ENCODE measurements around the gene STARD3.

DNA sequence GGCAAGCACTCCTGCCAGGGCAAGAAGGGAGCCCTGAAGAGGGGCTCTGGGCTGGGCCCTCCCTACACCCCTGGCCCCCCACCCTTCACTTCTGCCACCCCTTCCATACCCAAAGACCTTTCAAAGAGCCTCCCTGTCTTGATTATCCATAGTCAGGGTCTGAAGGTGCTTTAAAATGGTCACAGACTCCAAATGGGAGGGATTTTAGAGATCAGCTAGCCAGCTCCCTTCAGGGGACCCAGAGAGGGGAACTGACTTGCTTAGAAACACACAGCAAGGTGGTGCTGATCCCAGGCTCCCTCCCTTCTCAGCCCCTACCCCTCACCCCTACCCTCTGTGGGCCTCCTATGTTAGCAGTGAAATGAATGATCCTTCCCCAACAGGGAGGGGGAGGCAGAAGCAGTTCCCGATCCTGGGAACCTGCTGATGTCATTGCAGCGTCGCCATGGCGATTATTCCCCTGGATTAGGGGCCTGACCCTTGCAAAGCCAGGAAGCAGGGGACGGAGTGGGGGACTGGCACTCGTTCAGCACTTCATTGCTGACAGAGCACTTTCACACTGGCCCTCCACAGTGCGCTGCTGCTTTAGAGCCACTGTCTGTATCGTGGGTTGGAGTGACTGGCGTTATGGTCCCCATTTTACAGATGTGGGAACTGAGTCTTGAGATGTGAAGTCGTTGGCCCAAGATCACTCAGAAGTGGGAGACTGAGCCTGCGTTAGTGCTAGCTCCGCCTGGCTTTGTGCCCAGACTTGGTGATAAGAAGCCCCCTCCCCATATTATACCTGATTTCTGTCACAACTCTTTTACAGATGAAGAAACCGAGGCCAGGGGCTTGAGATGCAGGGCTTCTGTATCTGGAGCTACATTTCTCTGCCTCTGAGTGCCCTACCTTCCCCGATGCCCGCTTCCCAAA is 26.5 kb downstream of the LASP1 start:
- PRO-cap: no peak
- RAMPAGE, long total RNA: no peak
- RRBS: no CpG with 5 or more reads among the region's 15 CpGs

DNA sequence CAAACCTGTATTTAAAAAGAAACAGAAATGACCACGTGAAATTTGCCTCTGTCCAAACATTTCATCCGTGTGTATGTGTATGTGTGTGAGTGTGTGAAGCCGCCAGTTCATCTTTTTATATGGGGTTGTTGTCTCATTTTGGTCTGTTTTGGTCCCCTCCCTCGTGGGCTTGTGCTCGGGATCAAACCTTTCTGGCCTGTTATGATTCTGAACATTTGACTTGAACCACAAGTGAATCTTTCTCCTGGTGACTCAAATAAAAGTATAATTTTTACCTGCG is 45.8 kb downstream of the FBXO47 start:
- PRO-cap: no peak
- RAMPAGE, long total RNA: no peak
- RRBS: no CpG with 5 or more reads among the region's 6 CpGs

GRCh38 chr17:38984929-38985258 is 17.7 kb upstream of the FBXO47 start:
- PRO-cap: no peak
- RAMPAGE, long total RNA: no peak
- RRBS: no CpG with 5 or more reads among the region's 2 CpGs

DNA sequence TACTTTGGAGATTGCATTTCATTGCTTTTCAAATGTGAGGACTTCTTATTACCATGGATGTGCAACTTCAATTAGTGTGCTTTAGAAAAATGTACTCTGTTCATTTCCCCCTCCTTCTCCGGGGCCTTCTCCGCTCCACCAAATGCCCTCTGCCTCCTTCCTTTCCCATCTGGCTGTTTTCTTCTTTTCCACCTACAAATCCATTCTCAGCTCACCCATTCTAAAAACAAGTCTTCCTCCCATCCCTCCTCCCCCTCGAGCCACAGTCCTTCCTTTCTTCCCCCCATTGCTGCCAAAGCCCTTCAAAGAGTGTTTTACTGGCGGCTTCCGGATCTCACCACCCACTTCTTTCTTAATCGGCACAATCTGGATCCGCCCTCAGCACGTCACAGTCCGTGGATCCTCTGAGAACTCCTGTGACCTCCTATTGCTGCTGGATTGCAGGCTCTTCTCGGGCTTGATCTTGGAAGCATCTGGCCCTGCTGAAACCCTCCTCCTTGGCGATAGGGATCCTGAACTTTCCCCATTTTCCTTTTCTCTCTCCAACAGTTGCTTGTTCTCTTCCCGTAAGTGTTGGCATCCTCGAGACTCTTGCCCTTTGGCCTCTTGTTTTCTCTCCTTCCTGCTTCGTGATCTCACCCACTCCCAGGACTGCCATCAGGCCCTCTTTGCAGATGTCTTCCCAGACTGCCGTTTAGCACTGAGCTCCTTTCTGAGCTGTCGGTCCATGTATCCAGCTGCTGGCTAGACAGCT is 35.9 kb upstream of the FBXO47 start:
- PRO-cap: no peak
- RAMPAGE, long total RNA: no peak
- RRBS: no CpG with 5 or more reads among the region's 16 CpGs

GRCh38 chr17:39026921-39027390 is 59.8 kb upstream of the FBXO47 start:
- PRO-cap: no peak
- RAMPAGE, long total RNA: no peak
- RRBS: no CpG with 5 or more reads among the region's 23 CpGs

- PRO-cap: no peak
- RAMPAGE, long total RNA: no peak
- RRBS: no CpG with 5 or more reads among the region's 11 CpGs
Observed at GRCh38 chr17:39046021-39046256, 78.7 kb upstream of the FBXO47 start.

DNA sequence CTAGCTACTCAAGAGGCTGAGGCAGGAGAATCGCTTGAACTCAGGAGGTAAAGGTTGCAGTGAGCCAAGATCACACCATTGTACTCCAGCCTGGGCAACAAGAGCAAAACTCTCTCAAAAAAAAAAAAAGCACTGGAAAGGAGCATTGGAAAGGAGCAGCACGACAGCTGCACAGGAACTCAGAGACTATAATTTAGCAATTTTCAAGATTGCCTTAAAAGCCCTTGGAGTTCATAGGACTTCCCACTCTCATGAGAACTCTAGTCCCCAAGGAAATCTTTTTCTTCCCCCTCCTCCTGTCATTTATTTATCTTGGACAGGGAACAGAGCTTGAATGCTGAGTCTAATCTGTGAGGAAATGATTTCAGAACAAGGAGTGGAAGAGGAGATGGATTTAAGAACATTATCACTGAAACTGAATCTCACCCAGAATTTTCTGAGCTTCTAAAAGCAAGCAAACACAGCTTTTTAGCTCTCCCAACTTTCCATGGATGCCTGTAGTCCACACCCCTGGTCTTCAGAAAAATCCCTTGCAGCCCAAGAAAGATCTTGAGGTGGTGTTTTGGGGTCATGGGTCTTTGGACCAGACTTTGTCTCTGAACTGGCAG is 68.9 kb downstream of the PLXDC1 start:
- PRO-cap: no peak
- RAMPAGE, long total RNA: no peak
- RRBS: no CpG with 5 or more reads among the region's 2 CpGs

GRCh38 chr17:39174590-39175367 is 8.8 kb upstream of the ARL5C start:
- PRO-cap: unidirectional peak, minus-strand start at chr17:39174854
- RAMPAGE, long total RNA: no peak
- RRBS: no CpG with 5 or more reads among the region's 24 CpGs

GRCh38 chr17:39405332-39406321 is 4.2 kb upstream of the FBXL20 start:
- PRO-cap: no peak
- RAMPAGE, long total RNA: no peak
- RRBS: no CpG with 5 or more reads among the region's 6 CpGs

DNA sequence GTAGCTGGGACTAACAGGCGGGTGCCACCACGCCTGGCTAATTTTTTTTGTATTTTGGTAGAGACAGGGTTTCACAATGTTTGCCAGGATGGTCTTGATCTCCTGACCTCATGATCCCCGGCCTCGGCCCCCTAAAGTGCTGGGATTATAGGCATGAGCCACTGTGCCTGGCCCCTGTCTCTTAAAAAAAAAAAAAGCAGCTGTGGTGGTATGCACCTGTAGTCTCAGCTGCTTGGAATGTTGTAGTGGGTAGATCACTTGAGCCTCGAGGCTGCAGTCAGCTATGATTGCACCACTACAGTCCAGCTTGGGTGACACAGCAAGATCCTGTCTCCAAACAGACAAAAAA is 24.2 kb downstream of the CDK12 start:
- PRO-cap: no peak
- RAMPAGE, long total RNA: no peak
- RRBS: 5% methylated on average over 1 of the region's 5 CpGs

DNA sequence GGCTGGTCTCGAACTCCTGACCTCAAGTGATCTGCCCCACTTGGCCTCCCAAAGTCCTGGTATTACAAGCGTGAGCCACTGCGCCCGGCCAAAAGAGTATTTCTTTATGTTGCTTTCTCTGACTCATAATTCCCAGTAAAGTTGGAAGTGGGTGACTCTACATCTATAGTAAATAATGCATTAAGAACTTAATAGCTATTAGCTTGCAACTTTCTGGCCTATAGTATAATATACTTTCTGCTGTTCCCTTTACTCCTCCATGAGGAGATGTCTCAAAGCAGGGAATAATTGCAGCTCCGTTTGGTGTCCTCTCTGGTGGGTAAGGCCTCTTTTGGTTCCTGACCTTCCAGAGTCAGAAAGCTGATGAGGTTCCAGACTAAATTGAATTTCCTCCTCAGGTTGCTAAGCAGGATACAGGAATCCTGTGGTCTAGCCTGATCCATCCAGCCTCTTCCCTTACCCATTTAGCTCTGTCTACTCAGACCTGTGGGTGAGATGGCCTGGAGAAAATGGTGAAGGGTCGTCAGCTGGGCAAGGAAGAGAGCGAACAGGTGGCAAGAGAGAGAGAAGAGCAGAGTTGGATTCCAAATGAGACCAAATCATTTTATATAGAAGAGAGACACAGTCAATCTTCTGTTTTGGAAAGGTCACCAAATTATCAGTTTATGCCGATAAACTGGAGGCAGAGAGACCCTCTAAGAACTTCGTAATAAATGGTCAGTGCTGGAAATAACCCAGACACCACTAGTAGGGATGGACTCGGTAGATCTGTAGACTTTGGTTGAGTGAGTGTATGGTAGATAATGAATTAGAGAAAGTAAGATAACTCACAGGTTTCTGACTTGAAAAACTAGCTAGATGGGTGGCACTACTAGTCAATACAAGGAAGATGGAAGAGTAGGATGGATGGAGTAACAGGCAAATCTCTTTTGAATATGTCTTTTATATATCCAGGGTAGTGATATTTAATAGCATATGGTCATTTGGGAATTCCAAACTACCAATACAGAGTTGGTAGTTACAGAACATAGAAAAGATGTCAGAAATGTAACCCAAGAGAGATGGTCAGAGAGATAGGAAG is 42.3 kb downstream of the CDK12 start:
- PRO-cap: no peak
- RAMPAGE, long total RNA: no peak
- RRBS: no CpG with 5 or more reads among the region's 10 CpGs

DNA sequence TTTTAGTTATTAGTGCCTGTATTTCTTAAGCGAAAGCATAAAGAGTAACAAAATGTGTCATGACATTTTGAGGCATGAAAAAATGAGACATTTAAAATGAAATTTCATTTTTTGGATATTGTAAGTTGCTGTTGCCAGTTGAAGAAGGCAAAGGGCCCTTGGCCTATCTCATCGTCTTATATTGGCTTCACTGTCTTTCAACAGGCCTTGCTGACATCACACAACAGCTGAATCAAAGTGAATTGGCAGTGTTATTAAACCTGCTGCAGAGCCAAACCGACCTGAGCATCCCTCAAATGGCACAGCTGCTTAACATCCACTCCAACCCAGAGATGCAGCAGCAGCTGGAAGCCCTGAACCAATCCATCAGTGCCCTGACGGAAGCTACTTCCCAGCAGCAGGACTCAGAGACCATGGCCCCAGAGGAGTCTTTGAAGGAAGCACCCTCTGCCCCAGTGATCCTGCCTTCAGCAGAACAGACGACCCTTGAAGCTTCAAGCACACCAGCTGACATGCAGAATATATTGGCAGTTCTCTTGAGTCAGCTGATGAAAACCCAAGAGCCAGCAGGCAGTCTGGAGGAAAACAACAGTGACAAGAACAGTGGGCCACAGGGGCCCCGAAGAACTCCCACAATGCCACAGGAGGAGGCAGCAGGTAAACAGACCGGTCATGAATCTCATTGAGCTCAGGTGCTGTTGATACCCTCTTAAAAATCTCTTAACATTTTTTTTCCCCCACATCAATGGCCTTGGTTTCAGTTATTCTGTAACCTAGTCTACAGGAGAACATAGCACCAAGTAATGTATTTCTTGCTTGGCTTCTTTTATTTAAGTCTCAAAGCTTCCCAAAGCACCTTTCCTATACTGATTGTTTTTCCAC is 64.6 kb downstream of the CDK12 start:
- PRO-cap: no peak
- RAMPAGE, long total RNA: no peak
- RRBS: no CpG with 5 or more reads among the region's 7 CpGs

DNA sequence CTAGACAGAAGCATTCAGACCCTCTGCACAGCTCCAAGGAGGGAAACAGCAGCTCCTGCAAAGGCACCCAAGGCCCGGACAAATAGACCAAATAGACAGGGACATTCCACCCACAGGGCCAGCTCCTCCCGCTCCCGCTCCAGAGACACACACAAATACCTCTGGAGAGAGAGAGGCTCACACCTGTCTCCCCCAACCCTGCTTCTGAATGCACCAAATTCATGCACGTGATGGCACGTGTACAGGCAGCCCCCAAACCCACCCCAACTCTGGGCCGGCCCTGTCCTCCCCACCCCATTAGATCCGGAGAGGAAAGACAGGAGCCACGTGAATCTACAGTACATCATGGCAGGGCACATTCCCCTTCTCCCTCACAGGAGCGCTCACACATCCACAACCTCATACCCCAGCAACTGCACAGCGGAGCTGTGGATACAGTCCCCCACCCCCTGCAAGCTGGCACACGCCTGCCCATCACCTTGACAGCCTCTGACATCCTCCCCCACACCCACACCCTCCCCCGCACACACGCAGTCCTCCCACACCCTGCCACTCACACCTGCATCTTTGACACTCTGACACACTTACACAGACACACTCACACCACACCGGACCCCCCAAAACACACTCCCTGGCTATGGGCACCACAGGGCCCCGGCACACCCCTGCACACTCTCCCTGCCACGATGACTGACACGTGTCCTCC is 776 bp upstream of the PPP1R1B start:
- PRO-cap: no peak
- RAMPAGE, long total RNA: no peak
- RRBS: 32% methylated on average over 2 of the region's 17 CpGs

DNA sequence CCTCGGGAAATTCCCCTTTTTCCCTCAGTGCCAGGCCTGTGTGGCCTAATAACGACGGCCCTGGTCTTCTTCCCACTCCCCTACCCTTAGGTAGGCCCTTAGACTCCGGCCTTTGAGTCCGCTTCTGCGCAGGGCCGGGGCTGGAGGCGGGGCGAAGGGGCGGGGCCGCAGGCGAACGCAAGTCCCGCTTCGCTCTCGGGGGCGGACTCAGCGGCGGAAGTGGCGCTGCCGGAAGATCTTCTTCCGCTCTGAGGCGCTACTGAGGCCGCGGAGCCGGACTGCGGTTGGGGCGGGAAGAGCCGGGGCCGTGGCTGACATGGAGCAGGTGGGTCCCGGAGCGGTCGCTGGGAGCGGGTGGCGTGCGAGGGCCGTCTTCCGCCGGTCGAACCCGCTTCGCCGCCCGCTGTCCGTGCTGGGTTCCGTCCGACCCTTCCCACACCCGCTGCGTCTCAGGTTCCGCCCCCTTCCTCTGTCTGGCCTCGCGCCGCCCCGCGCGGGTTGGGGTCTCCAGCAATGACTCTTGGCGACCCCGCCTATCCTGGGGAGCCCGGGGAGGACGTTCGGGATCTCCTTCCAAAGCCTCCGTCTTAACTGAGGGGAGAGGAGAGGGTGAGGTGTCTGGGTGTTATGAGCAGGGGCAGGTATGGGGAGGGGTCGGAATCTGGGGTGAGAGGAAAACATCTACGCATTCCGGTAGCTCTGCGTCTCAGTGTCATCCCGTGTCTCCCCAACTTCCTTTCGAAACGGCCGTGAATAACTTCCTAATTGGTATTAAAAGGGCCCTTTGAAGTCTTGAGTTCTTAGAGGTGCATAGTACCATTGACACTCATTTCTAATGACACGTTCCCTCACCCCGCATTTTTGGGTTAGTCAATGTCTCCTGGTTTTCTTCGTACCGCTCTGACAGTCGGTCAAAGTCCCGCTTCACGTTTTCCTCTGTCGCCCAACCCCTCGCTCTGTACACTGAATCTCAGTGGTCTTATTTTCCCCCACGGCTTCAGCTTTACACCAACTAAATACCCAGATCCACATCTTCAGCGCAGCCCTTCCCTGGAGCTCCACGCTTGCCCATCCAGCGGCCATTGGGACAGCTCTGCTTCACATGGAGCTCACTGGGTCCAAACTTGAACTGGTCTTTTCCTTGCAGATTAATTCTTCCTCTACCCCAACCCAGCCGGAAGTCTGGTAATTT is at the start of gene STARD3:
STARD3 (plus strand) TSS at position 238 of the 1,192 bp plus-strand sequence.
- PRO-cap: bidirectional peak, plus-strand start at position 259 of the sequence, minus-strand start at position 100 of the sequence; bidirectional peak, plus-strand start at position 432 of the sequence, minus-strand start at position 411 of the sequence
- RAMPAGE, long total RNA: no peak
- RRBS: under 1% methylated on average over 26 of the region's 84 CpGs

GRCh38 chr17:39652071-39652745 is 12.9 kb upstream of the TCAP start:
- PRO-cap: no peak
- RAMPAGE, long total RNA: no peak
- RRBS: no CpG with 5 or more reads among the region's 9 CpGs

DNA sequence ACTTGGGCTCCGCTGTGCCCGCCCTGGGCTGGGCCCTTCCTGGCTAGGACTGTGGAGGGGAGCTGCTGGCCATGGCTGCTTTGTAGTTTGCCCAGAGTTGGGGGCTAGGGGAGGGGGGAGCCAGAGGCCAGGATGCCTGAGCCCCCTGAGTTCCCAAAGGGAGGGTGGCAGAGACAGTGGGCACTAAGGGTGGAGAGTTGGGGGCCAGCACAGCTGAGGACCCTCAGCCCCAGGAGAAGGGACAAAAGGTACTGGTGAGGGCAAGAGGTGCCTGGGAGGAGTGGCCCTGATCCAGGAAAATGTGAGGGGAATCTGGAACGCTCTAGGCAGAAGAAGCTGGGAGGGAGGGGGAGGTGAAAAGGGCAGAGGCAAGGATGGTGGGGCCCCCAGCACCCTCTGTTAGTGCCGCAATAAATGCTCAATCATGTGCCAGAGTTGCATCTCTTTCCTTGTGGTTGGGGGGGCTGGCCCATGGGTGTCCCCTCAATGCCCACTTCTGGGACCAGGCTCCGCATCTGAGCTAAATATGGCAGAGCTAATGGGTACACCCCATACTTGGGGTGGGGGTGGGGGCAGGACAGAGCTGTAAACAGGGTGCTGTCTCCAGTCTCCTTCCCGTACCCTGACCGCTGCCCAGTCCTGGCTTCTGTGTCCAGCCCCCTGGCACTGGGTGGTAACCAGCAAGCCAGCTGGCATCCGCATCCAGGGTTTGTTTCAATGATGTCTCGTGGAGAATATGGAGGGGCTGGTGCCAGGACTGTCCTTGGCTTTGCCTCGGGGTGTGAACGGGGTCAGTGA is 1.2 kb downstream of the TCAP start:
- PRO-cap: no peak
- RAMPAGE, long total RNA: no peak
- RRBS: no CpG with 5 or more reads among the region's 11 CpGs

GRCh38 chr17:39667323-39668098 is 742 bp upstream of the PNMT start:
- PRO-cap: no peak
- RAMPAGE, long total RNA: no peak
- RRBS: 7% methylated on average over 32 of the region's 57 CpGs

DNA sequence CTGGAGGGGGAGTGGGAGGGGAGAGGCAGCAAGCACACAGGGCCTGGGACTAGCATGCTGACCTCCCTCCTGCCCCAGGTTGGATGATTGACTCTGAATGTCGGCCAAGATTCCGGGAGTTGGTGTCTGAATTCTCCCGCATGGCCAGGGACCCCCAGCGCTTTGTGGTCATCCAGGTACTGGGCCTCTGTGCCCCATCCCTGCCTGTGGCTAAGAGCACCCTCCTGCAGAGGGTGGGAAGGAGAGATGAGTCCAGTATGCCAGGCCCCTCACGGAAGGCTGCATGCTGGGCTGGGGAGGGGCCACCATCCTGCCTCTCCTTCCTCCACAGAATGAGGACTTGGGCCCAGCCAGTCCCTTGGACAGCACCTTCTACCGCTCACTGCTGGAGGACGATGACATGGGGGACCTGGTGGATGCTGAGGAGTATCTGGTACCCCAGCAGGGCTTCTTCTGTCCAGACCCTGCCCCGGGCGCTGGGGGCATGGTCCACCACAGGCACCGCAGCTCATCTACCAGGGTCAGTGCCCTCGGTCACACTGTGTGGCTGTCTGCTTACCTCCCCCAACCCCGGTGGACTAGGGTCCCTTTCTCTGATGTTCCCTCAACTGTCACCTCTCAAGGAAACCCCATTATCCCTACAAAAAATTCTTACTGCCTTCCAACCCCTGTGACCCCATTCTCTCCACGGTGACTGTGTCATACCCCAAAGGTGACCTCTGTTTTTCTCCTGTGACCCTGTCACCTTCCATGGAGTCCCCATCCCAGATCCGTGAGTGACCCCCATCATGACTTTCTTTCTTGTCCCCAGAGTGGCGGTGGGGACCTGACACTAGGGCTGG is 3.6 kb downstream of the MIEN1 start:
- PRO-cap: no peak
- RAMPAGE, long total RNA: no peak
- RRBS: 94% methylated on average over 4 of the region's 15 CpGs

- PRO-cap: no peak
- RAMPAGE, long total RNA: no peak
- RRBS: no CpG with 5 or more reads among the region's 2 CpGs
Observed at GRCh38 chr17:39776165-39776634, 38.5 kb downstream of the GRB7 start.

- PRO-cap: no peak
- RAMPAGE, long total RNA: no peak
- RRBS: no CpG with 5 or more reads among the region's 11 CpGs
Observed at GRCh38 chr17:39777634-39778375, 40.1 kb downstream of the GRB7 start.